ENCODE measurements around a stretch of chrX.

GRCh38 chrX:41475635-41476454 is 28.7 kb downstream of the NYX start:
- RRBS = 95% methylated on average over 3 of the region's 13 CpGs

DNA sequence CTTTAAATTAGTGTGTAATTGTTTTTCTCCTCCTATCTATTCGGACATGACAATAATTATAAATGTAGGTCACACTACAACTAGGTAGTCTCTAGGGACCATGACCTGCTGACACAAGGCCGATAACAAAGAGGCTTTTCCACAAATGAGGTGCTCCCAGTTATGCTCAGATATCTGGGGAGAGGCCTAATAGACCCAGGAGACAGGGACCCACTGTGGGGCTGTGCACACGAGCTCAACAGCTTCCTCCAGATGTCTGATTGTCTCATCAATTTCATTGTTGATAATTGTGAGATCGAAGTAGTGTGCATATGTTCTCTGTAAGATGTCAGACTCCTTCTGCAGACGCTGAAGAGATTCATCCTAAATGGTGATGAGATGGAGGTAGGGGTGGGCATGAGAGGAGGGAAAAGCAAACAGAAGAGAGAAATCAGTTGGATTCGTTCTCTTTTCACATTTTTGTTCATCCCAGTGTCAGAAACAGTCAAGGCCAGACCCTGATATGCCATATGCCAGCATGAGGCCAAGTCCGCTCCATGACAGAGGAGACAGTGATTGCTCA is 73.2 kb downstream of the NYX start:
- RRBS = no CpG with 5 or more reads among the region's 7 CpGs

DNA sequence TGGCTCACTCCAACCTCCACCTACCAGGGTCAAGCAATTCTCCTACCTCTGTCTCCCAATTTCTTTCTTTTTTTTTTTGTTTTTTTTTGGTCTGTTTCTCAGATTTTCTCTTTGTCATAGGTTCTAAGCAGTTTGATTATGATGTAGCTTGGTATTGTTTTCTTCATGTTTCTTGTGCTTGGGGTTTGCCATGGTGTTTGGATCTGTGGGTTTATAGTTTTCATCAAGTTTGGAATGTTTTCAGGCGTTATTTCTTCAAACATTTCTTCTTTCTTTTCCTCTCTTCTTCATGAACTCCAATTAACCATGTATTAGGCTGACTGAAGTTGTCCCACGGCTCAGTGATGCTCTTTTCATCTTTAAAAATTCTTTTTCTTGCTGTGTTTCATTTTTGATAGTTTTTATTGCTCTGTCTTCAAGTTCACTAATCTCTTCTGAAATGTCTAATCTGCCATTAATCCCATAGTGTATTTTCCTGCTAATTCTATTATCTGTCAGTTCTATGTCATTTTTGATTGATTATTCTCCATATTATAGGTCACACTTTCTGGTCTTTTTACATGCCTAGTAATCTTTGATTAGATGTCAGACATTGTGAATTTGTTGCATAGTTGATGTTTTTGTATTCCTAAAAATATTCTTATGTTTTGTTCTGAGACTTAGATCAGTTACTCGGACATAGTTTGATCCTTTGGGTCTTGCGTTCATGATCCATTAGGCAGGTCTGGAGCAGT is 115.5 kb upstream of the GPR34 start:
- RRBS = no CpG with 5 or more reads among the region's 4 CpGs

- RRBS = no CpG with 5 or more reads among the region's 5 CpGs
Observed at GRCh38 chrX:41823603-41823984, 99.6 kb downstream of the GPR82 start.

- RRBS = no CpG with 5 or more reads among the region's 8 CpGs
Observed at GRCh38 chrX:41924333-41924827, 1.0 kb upstream of the CASK start.

GRCh38 chrX:42815964-42816493 is 38.1 kb upstream of the PPP1R2C start:
- RRBS = no CpG with 5 or more reads among the region's 4 CpGs

GRCh38 chrX:43311523-43312055 is 344.5 kb upstream of the MAOA start:
- RRBS = no CpG with 5 or more reads among the region's 6 CpGs

- RRBS = no CpG with 5 or more reads among the region's 1 CpG
Observed at GRCh38 chrX:43618491-43618826, 37.6 kb upstream of the MAOA start.

- RRBS = no CpG with 5 or more reads among the region's 2 CpGs
Observed at GRCh38 chrX:43658643-43658903, 2.5 kb downstream of the MAOA start.

- RRBS = no CpG with 5 or more reads among the region's 4 CpGs
Observed at GRCh38 chrX:43707668-43708647, 51.9 kb downstream of the MAOA start.

- RRBS = no CpG with 5 or more reads among the region's 20 CpGs
Observed at GRCh38 chrX:43881273-43882128, 749 bp downstream of the MAOB start.

- RRBS = no CpG with 5 or more reads among the region's 1 CpG
Observed at GRCh38 chrX:44314127-44314623, 29.3 kb downstream of the EFHC2 start.

DNA sequence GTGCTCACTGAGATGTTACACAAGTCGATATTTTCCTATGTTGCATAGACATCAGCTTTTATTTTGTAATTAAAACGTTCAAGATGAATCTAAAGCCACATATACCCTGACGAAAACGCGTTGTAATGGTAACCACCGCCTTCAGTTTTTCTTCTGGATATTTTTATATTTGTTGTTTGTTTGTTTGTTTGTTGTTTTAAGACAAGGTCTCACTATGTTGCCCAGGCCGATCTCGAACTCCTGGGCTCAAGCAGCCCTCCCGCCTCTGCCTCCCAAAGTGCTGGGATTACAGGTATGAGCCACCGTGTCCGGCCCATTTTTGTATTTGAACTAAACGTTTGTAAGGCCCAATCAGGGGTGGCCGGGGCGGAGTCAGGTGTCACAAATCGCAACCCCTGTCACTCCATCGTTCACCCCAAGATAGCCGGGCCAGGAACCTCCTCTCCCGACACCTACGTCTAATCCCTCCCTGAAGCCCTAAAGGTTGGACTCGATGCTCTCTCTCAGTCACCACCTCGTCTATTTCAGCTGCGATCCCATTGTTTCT is 642 bp upstream of the EFHC2 start:
- RRBS = 85% methylated on average over 5 of the region's 22 CpGs

- RRBS = no CpG with 5 or more reads among the region's 2 CpGs
Observed at GRCh38 chrX:44542150-44542480, 544 bp downstream of the FUNDC1 start.

DNA sequence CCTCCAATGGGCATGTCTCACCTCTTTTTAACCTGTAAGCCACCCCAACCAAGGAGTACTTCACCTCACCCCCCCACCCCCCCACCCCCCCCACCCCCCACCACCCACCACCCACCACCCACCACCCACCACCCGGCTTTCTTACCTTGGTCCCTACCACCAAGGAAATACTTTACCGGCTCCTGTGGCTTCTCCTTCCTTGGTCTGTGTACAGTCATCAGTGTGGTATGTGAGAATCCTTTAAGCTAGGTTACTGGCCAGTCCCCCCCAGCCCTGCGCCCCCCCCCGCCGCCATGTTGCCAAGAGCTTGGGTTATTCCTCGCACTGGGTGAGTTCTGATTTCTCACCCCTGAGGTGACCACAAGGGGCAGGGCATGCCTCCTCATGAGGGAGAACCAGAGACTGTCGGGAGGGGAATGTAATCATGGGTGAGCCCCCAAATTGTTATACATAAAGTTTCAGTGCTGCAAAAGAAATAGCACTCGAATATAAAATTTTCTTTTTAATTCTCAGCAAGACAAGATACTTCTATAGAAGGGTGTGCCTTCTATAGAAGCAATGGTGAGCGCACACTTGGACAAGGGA is 133.0 kb downstream of the KDM6A start:
- RRBS = no CpG with 5 or more reads among the region's 9 CpGs

DNA sequence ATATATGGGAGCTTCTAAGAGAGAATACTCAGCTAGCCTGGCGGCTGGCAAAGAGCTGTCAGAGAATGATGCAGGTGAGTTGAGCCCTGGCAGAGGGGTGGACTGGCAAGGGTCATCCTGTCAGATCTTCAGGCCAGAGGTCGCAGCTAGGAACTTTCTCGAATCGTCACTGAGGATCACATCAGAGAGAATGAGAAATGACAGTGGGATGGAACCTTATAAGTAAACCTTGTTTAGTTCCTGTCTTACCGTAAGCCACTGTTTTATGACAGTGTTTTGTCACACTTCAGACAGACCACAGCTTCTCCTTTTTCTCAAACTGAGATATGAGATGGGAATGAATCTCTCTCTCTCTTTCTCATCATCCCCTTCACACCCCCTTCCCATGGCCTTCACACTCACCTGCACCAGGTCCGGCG is 9.3 kb downstream of the DIPK2B start:
- RRBS = no CpG with 5 or more reads among the region's 7 CpGs

- RRBS = no CpG with 5 or more reads among the region's 7 CpGs
Observed at GRCh38 chrX:45750433-45751092, 549.9 kb upstream of the DIPK2B start.

- RRBS = no CpG with 5 or more reads among the region's 8 CpGs
Observed at GRCh38 chrX:45771063-45771591, 570.5 kb upstream of the DIPK2B start.

GRCh38 chrX:45781863-45782352 is 581.2 kb upstream of the DIPK2B start:
- RRBS = no CpG with 5 or more reads among the region's 2 CpGs

DNA sequence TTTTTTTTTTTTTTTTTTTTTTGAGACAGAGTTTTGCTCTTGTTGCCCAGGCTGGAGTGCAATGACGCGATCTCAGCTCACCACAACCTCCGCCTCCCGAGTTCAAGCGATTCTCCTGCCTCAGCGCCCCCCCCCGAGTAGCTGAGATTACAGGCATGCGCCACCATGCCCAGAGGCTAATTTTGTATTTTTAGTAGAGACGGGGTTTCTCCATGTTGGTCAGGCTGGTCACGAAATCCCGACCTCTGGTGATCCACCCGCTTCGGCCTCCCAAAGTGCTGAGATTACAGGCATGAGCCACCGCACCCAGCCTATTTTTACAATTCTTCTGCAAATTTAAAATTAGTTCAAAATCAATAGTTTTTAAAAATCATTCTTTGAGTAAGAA is 600.4 kb upstream of the DIPK2B start:
- RRBS = no CpG with 5 or more reads among the region's 14 CpGs

Data from HTR-8/SVneo (cell line).